Foreskin fibroblast (primary cell): ENCODE measurements around a stretch of chr21.

DNA sequence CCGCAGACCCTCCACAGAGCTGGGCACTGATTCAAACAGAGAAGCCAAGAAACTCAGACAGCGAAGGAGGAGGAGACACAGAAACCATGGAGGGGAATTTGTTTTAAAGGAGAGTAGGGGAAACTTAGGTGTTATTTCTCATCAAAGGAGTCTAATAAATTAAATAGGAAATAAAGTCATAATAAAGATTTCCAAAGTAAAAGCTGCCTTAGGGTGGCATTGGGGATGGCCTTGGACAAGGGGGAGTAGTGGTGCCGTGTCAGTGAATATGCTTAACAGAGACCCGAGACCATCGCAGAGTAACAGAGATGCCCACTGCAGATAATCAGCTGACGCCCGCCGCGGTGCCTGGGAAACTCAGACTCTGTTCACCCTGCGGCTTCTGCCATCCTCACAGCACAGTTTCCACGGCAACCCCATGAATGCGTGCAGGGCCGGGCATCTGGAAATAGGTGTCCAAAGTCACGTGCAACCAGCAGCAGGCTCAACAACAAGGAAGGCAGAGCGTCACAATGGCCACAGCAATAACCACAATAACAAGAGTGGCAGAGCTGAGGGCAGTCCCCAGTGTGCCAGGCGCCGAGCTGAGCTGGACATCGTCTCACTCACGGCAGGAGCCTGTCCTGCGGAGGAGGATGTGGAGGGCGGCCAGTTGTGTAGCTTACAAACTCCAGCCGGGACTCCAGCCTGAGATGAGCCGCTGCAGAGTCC is 101.9 kb downstream of the CRYAA start:
- RRBS = 57% methylated on average over 2 of the region's 23 CpGs

GRCh38 chr21:43333329-43334175 is 93.4 kb downstream of the SIK1 start:
- RRBS = no CpG with 5 or more reads among the region's 37 CpGs

DNA sequence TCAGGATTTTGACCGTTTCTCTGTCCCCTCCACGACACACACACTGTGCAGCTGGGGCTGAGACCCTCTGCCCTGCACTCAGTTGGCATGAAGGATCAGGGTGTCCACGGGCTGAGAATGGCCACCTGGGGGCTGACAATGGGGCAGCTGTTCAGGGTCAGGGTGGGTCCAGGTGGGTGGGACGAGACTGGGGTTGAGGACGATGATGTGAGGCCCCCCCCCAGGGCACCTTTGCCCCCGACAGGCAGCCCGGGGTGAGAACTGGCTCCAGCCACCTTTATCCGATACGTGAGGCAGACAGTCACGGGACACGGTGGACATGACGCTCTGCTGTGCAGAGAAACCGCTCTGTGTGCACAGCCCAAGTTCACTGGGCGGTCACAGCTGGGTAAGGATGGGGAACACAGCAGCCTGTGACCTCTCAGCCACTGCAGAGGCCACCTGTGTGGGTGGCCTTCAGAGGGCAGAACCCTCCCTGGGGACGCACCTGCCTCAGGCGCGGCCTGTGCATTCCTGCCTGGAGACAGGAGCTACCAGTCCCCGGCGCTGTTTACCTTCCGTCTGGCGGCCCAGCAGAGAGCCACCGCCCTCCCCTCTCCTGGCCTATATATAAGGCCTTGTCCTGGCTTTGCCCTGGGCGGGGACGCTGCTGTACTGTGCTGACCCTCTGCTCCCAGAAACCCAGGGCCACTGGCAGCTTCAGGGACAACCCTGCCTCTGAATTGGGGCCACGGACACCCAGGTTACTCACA is 84.0 kb downstream of the SIK1 start:
- RRBS = no CpG with 5 or more reads among the region's 25 CpGs

- RRBS = no CpG with 5 or more reads among the region's 8 CpGs
These were observed 64.0 kb downstream of the SIK1 start for GRCh38 chr21:43363025-43363287.

DNA sequence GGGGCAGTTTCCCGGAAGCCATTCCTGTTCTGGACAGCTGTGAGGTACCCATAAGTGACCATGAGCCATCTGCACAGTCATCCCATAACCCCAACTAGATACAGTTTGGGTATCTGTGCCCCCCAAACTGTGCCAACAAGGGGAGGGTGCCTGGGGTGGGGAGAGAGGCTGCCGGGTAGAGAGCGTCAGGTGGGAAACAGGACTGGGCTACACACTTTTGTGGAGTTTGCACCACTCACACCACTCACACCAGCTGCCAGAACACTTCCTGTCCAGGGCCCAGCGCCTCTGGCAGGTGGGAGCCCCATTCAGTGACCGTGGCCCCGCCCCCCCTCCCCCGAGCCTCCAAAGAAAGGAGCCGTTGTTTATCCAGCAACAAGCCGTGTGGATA is 44.1 kb downstream of the SIK1 start:
- RRBS = 67% methylated on average over 1 of the region's 9 CpGs

DNA sequence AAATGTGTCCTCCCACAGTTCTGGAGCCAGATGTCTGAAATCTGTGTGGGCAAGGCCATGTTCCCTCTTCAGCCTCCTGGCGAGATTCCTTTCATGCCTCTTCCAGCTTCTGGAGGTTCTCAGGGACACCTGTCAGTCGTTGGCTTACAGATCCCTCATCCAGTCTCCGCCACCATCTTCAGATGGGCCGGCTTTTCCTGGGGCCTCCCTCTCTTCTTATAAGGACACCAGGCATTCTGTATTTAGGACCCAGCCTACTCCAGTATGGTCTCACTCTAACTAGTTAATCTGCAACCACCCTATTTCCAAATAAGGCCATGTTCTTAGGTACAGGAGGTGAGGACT is 12.3 kb upstream of the SIK1 start:
- RRBS = no CpG with 5 or more reads among the region's 4 CpGs

DNA sequence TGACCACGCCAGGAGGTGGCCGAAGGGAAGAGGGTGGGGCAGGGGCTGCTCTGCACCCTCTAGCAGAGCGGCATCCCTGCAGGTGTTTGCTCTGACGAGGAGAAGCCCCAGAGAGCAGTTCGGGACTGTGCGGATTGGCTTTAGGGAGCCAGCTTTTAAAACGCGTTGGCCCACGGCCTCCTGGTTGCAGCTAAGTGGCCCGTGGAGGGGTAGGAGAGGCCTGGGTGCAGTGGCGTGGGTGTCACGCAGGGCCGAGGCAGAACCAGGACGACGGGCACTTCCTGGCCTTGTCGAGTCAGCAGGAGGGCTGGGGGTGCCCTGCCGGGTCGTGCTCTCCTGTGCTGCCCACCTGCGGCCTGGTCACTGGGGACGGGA is 987 bp downstream of the PDXK start:
- RRBS = no CpG with 5 or more reads among the region's 20 CpGs

DNA sequence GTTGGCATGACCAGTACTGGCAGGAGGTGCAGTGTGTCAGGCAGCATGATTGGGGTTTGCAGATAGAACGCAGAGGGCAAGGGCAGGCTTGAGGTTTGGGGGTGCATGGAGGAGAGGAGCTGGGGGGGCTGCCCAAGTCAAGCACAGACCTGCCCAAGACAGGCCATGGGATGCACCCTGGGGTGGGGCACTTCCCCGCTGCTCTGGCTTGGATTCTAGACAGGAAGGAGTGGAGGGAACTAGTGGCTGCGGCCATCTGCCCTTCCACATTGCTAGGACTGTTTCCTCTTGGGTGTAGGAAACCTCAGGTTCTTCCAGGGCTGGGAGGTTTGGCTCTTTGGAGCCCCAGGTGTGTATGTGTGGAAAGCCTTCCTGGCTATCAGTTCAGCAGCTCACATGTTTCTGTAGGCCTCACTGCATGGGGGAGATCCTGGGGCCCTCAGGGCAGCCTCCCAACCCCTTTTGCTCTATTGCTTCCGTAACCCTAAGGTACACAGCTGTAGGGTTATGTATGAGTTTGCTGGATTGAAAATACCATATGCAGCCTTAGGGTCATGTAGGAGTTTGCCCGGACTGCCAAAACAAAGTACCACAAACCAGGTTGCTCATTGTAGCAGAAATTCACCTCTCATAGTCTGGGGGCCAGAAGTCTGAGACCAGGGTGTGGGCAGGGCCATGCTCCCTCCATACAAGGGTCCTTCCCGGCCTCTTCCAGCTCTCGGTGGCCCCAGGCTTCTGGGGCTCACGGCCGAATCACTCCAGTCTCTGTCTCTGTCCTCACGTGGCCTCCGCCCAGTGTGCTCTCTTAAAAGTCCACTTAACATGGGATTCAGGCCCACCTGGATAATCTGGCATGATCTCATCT is 3.2 kb downstream of the PDXK start:
- RRBS = no CpG with 5 or more reads among the region's 11 CpGs

- RRBS = no CpG with 5 or more reads among the region's 15 CpGs
These were observed 12.6 kb downstream of the PDXK start for GRCh38 chr21:43731310-43732125.

- RRBS = no CpG with 5 or more reads among the region's 19 CpGs
These were observed 19.4 kb downstream of the PDXK start for GRCh38 chr21:43738065-43738900.

DNA sequence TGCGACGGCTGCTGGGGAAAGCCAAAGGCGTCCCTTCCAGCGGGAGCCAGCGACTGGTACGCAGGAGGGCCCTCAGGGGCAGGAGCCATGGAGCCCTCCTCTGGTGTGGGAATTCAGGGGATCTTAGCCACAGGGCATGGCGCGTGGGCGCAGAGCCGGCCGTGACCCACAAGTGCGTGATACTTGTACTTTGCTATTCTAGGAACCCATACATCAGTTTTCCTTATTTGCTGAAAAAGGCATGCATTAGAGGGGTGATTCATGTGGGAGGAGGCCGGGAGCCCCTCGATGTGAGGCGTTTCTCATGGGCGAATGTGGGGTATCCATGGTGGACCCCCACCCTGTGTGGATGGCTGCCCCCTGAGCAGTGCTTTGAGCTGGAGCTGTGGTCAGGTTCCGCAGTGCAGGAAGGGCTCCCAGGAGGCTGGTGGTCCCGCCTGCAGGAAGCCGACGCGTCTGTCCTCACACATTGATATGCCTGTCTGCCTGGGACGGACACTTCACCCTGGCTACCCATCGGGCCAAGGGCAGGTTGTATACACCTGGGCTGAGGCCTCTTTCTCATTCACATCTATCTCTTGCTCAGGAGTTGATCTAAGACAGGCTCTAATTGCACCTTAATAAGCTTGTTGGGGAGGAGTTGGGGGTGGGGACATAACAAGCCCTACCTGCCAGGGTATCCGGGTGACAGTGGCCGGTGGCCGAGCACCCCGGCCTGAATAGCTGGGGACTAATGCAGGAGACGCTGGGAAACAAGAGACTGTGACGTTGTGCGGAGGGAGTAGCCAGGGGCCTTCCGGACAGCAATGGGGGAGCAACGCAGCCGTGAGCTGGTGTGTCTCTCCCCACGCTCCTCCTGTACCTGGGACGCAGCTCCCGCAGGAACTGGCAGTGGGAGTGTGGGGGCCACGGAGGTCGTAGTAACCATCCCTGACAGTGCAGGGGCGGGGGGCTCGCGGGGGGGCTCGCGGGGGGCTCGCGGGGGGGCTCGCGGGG is 21.6 kb downstream of the PDXK start:
- RRBS = 9% methylated on average over 5 of the region's 47 CpGs

GRCh38 chr21:43744130-43744603 is 25.2 kb downstream of the PDXK start:
- RRBS = 89% methylated on average over 4 of the region's 12 CpGs

DNA sequence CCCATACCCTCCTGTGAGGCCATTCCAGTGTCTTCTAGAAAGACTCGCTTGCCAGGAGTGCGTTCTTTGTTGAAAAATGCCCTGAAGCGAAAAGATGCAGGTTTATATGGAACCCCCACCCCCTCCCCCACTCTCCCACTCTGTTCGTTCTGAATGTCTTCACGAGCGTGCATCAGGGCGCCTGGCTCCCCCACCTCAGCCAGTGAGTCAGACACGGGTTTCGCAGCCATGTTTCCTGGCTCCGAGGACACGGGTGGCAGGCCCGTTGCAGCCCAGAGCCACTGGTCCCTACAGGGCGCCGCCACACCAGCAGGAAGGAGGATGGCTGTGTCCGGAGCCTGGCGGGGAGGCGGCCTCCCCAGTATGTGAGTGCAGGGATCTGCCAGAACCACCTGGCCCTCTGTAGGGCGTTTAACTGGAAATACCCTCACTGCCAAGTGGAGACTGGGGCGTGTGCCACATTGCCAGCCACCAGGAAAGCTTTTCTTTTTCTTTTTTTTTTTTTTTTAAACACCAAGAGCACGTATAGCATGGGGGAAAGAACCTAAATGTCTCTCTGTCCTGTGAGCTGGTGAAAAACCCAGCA is 18.5 kb downstream of the CSTB start:
- RRBS = no CpG with 5 or more reads among the region's 20 CpGs

DNA sequence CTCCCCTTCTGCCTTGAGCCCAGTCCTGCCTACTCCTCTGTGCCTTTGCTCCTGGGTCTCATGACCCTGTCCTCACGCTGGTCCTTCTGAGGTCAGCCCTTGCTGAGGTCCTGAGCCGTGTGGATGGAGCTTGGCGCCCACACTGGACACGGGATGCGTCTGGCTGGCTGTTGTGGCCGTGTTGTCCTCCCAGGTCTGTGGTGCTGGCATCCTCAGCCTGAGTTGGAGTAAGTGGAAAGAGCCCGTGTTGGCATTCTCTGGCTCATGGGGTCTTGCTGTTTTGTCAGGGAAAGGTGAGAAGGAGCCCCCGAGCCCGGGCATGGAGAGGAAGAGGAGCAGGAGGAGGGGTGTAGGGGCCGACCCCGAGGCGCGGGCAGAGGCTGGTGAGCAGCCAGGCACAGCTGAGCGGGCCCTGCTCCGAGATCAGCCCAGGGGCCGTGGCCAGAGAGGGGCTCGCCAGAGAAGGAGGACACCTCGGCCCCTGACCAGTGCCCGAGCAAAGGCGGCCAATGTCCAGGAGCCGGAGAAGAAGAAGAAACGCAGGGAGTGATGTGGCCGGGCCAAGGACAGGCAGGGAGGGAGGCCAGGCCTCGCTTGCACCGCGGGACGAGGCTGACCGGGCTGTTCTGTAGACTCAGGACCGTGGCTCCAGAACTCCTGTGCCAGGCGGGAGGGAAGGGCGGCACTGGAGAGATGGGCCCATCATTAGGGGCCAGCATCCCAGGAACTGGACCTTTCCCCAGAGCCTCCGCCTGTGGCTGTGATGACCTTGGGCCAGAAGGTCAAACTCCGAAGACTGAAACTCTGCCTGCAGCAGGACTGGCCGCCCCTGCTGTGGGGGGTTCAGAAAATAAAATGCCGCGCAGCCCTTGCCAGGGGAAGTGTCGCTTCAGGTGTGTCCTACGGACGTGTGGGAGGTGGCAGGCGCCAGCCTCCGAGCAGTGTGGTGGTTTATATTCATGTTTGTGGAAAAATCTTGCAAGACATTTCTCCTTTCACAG is 14.1 kb downstream of the RRP1 start:
- RRBS = 94% methylated on average over 8 of the region's 41 CpGs

DNA sequence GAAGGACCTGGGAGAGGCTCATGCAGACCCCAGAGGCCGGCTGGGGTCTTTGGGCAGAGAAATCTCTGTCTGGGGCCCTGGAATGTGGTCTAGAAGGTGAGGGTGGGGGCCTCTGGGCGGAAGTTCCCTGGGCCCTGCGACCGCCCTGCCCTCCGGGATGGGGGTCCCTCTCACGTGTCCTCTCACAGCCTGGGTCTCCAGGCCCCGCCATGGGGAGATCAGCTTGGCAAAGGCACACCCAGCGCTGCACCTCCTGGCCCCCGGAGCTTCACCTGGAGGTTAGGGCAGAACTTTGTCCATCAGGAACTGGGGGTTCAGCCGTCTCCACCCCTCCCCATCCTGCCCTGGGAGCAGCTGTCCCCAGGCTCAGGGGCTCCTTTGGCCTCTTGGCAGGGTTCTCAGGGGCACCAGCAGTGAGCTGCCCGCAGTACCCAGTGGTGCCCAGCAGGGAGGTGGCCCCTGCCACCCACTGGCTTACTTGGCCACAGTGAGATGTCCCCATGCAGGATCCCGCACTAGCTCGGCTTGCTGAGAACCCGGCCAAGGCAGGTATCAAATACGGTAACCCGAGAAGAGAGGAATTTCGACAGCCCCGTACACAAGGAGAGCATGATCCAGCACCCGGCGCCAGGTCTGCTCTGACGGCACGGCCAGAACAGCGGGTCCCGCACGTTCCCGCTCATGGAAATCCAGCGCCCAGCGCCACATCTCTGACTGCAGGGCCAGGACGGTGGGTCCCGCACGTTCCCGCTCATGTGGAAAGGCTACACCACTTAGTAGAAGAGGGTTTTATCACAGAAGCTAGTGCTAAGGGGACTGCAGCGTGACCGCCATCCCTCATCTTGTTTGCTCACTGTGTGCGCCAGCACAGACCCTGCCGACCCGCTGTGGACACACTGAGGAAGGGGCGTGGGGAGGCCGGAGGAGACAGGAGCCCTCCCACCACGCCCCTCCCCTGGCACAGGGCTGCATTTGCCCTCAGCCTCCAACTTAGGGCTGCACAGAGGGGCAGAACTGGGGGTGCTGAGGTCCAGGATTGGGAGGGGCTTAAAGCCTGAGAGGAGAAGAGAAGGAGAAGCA is 36.8 kb downstream of the RRP1 start:
- RRBS = 52% methylated on average over 12 of the region's 40 CpGs

- RRBS = no CpG with 5 or more reads among the region's 11 CpGs
These were observed 15.0 kb downstream of the AGPAT3 start for GRCh38 chr21:43880012-43880521.

DNA sequence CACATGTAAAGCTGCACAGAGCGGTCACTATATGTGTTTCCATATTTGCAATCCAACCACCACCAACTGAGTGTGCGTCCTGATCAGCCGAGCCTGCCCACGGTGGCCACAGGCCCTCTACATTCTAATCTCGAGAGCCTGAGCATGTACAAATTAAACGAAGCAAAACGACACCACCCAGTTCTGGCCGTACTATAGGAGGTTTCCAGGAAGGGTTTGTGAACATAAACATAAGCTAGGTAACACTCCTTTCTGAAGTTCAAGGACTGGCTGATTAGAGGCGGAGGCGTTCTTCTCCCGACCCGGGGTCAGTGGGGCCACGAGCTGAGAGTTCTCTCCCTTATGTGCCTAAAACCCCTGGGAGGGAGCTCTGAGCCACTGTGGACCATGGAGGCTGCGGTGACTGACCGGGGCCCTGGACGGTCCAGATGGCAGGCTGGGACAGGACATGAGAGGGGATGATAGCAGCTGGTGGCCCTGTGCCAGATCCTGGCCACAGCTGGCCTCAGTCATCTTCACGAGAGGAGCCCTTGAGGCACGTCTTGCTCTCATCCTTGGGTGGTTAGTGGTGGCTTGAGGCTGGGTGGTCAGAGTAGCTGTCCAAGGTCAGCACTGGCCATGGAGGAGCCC is 39.1 kb upstream of the TRAPPC10 start:
- RRBS = 38% methylated on average over 4 of the region's 18 CpGs

DNA sequence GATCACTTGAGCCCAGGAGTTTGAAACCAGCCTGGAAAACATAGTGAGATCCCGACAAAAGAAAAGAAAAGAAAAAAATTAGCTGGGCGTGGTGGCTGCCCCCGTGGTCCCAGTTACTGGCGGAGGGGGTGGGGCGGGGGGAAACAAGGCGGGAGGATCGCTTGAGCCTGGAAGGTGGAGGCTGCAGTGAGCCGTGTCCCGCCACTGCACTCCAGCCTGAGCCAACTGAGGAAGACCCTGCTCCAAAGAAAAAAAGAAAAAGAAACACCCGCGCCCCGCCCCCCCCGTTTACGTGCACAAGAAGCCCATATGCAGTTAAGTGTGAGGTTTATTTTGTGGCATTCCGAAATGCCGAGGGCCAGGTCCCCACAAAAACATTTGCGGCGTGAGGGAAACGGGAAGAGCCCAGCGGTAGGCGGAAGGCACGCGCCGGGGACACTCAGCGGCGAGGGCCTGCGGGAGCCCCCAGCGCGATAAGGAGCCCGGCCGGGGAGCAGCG is 563 bp upstream of the TRAPPC10 start:
- RRBS = 2% methylated on average over 9 of the region's 32 CpGs

GRCh38 chr21:44062909-44063934 is 44.0 kb upstream of the PWP2 start:
- RRBS = no CpG with 5 or more reads among the region's 22 CpGs

DNA sequence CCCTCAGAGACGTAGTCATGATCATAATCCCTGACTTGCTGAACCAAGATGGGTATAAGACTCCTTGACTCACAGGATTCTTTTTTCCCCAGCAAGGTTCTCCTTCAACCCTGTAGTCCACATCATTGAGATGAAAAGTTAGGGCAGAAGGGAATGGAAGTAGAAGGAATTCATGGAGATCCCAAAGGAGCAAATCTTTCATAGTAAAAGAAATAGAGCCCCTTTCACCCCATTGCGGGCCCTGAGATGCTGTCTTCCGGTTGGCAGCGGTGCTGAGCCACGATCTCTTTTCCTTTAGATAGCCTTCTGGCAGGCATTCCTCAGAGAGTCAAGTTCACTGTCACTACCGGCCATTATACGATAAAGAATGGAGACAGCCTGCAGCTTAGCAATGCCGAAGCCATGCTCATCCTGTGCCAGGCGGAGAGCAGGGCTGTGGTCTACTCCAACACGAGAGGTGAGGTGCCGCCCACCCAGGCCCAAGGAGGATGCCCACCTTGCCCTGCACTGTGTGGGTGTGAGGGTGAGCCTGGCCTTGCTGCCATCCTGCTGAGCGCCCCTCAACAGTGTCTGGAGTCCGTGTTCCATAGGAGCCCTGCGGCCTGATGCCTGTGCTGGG is 20.6 kb upstream of the PWP2 start:
- RRBS = 80% methylated on average over 4 of the region's 14 CpGs